SJSA1 (cell line): ENCODE data around the gene GRIN3A.

- RAMPAGE, long total RNA = no peak
Observed at GRCh38 chr9:99827783-99828439, 6.2 kb downstream of the NR4A3 start.

DNA sequence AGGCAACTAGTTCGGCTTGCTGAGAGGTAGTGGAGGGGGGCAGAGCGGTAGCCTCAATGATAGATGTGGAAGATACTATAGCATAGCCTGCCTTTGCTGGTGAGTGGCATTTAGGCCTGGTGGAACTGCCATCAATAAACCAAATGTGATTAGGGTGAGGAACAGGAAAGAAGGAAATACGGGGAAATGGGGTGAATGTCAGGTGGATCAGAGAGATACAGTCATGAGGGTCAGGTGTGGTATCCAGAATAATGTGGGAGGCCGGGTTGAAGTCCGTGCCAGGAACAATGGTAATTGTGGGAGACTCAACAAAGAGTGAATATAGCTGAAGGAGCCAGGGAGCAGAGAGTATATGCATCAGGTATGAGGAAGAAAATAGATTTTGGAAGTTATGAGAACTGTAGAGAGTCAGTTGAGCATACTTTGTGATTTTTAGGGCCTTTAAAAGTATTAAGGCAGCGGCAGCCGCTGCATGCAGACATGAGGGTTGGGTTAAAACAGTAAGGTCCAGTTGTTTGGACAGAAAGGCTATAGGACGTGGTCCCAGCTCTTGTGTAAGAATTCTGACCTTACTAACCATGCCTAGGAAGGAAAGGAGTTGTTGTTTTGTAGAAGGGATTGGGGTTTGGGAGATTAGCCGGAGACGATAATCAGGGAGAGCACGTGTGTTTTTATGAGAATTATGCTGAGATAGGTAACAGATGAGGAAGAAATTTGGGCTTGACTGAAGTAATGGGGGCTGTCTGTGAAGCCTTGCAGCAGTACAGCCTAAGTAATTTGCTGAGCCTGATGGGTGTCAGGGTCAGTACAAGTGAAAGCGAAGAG lies 43.5 kb downstream of the INVS start:
- RAMPAGE, long total RNA = no peak

DNA sequence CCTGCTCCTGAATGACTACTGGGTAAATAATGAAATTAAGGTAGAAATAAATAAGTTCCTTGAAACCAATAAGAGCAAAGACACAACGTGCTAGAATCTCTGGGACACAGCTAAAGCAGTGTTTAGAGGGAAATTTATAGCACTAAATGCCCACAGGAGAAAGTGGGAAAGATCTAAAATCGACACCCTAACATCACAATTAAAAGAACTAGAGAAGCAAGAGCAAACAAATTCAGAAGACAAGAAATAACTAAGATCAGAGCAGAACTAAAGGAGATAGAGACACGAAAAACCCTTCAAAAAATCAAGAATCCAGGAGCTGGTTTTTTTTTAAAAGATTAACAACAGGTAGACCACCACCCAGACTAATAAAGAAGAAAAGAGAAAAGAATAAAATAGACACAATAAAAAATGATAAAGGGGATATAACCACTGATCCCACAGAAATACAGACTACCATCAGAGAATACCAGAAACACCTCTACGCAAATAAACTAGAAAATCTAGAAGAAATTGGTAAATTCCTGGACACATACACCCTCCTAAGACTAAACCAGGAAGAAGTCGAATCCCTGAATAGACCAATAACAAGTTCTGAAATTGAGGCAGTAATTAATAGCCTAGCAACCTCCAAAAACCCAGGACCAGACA lies 81.1 kb downstream of the INVS start:
- RAMPAGE, long total RNA = no peak

- RAMPAGE, long total RNA = no peak
Observed at GRCh38 chr9:100411408-100411959, 15.5 kb upstream of the MSANTD3 start.

DNA sequence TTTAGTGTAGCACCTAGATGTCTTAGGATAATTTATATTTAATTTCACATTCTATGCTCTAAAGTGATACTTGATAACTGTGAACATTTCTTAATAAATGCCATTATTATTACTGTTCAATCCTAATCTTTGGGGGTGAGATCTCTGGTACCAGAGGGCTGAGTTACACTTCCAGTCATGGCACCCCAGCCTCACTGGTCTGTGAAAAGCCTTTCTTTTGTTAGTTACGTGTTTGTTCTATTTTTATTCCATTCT lies 19.1 kb downstream of the MSANTD3 start:
- RAMPAGE, long total RNA = no peak

DNA sequence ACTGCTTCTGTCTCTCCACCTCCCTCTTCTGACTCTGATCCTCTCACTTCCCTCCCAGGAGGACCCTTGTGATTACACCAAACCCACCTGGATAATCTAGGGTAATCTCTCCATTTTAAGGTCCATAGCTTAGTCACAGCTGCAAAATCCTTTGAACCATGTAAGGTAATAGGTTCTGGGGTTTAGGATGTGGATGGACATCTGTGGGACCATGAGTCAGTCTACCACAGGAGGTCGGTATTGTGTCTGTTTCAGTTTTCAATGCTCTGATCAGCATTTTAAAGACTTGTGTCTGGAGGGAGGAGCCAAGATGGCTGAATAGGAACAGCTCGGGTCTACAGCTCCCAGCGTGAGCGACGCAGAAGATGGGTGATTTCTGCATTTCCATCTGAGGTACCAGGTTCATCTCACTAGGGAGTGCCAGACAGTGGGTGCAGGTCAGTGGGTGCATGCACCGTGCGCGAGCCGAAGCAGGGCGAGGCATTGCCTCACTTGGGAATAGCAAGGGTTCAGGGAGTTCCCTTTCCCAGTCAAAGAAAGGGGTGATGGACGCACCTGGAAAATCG lies 112.6 kb downstream of the CAVIN4 start:
- RAMPAGE, long total RNA = no peak

DNA sequence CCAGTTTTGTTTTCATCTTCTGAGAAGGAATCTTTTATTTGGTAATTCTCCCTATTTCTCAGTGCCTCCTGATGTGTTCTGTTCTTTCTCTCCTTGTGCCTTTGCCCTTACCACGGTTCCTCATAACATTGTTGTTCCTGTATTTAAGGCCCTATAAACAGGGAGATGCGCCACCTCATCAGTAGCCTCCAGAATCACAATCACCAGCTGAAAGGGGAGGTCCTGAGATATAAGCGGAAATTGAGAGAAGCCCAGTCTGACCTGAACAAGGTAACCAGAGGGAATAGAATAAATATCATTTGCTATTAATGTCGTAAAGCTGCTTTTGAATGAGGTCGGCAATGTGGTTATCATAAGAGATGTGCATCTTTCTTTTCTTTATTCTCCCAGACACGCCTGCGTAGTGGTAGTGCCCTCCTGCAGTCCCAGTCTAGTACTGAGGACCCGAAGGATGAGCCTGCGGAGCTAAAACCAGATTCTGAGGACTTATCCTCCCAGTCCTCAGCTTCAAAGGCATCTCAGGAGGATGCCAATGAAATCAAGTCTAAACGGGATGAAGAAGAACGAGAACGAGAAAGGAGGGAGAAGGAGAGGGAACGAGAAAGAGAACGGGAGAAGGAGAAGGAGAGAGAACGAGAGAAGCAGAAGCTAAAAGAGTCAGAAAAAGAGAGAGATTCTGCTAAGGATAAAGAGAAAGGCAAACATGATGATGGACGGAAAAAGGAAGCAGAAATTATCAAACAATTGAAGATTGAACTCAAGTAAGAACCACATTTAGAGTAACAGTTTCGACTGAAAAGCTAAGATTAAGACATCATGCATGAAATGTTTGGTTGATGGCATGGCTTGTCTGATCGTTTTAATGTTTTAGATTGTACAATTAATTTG lies 18.6 kb downstream of the RNF20 start:
- RAMPAGE, long total RNA = no peak

GRCh38 chr9:101580052-101580412 lies 14.7 kb downstream of the PPP3R2 start:
- RAMPAGE, long total RNA = no peak

DNA sequence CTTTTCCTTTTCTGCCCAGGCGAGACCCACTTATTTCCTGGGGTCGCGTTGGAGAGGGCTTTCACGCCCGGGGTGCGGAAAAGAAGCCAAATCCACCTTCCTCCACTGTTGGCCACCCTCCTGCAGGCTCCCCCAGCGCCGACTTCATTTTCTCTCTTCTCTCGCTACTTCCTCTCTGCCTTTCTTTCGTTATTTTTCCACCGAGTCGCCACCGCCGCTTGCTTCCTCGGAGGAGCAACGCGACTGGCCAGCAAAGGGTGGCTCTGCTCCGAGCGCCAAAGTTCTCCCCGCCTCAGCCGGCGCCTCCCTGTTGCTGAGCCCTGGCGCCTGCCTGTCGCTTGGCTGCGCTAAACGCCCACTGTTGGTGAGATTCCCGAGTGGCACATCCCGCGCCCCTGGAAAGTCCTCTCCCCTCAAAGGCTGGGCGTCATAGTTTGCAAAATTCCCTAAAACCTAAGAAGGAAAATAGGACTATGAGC lies at the start of gene GRIN3A:
Gene GRIN3A, minus strand, starts transcription at position 245 of the 479 bp plus-strand sequence.
- RAMPAGE, long total RNA = no peak

DNA sequence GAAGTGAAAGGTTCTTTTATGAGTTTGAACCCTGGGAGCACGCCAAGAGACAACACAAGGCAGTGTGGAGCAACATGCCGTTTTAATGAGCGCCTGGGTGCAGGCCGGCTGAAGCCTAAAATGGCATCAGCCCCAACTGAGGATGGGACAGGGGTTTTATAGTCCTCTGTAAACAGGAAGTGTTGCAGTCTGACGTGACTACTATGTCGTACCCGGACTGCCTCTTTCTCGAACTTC lies 193.7 kb downstream of the CYLC2 start:
- RAMPAGE, long total RNA = no peak

GRCh38 chr9:104091599-104092116 lies 2.5 kb upstream of the SMC2 start:
- RAMPAGE, long total RNA = no peak

- RAMPAGE, long total RNA = no peak
Observed at GRCh38 chr9:104093550-104094199, 434 bp upstream of the SMC2 start.

DNA sequence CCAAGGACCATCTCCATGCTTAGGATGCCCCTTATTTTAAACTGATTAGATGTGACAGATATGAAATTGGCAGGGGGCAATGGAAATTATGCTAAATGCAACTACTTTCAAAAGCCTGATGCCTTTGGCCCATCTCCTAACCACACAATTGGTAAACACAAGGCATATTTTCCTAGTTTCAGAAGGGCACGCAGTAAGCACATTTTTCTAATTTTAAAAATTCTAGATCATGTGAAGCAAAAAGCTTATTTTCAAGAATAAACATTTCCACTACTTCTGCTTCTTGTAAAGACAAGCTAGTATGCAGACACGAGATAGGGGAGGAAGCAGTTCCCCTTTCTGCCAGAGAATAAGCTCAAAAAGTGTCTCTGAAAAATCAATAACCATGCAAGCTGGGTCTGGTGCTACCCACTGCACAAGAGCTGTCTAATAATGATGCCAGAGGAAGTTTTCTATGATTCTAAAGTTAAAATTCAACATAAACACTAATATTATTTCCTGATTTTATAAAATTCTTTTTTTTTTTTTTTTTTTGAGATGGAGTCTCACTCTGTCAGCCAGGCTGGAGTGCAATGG lies 67.6 kb downstream of the ABCA1 start:
- RAMPAGE, long total RNA = no peak

- RAMPAGE, long total RNA = no peak
Observed at GRCh38 chr9:104904657-104905505, 23.1 kb downstream of the ABCA1 start.

DNA sequence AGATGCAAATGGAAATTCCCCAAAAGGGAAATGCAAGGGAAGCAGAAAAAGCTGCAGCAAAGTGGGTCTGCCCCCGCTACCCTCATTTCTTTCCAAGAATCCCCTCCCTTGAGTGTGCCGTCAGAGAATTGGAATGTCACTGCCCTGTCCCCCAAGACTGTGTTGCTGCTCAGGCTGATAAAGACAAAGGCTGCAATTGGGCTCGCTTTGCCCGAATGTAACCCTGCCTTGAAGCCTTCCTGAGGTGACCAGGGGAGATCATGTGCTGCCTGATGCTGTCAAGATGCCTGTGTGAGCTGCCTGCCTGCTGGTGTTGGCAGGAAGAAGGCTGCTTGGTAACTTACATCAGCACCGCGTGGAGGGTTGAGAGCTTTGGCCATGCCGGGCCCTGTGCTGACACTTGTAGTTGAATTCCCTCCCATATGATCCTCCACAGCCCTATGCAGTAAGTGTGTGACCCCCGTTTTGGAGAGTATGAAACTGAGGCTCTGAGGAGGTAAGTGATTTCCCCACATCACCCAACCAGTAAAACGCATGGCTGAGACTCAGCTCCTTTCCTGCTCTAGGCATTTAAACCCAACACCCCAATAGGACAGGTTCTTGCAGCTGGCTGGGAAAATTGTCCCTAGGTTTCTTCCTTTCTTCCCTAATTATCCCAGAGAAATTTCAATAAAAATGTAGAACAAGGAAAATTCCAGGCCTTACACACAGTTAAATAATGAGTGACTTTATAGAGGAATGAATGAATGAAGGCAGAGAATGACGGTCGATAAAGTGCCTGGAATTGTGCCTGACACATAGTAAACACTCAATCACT lies 65.8 kb upstream of the ABCA1 start:
- RAMPAGE, long total RNA = no peak

GRCh38 chr9:105621031-105621416 lies 41.2 kb upstream of the TAL2 start:
- RAMPAGE, long total RNA = no peak

GRCh38 chr9:105693895-105694289 lies 449 bp upstream of the TMEM38B start:
- RAMPAGE, long total RNA = no peak

GRCh38 chr9:106450619-106451090 lies 412.3 kb upstream of the ZNF462 start:
- RAMPAGE, long total RNA = no peak

- RAMPAGE, long total RNA = no peak
Observed at GRCh38 chr9:106698247-106698684, 164.7 kb upstream of the ZNF462 start.

GRCh38 chr9:106864226-106865303 lies 1.6 kb downstream of the ZNF462 start:
- RAMPAGE, long total RNA = no peak